Mesenchymal stem cell of the bone marrow (primary cell): Measurements from ENCODE around the gene THRB.

- CAGE, long polyA plus RNA = no peak
Observed at GRCh38 chr3:23943880-23944660, 1.0 kb upstream of the NR1D2 start.

DNA sequence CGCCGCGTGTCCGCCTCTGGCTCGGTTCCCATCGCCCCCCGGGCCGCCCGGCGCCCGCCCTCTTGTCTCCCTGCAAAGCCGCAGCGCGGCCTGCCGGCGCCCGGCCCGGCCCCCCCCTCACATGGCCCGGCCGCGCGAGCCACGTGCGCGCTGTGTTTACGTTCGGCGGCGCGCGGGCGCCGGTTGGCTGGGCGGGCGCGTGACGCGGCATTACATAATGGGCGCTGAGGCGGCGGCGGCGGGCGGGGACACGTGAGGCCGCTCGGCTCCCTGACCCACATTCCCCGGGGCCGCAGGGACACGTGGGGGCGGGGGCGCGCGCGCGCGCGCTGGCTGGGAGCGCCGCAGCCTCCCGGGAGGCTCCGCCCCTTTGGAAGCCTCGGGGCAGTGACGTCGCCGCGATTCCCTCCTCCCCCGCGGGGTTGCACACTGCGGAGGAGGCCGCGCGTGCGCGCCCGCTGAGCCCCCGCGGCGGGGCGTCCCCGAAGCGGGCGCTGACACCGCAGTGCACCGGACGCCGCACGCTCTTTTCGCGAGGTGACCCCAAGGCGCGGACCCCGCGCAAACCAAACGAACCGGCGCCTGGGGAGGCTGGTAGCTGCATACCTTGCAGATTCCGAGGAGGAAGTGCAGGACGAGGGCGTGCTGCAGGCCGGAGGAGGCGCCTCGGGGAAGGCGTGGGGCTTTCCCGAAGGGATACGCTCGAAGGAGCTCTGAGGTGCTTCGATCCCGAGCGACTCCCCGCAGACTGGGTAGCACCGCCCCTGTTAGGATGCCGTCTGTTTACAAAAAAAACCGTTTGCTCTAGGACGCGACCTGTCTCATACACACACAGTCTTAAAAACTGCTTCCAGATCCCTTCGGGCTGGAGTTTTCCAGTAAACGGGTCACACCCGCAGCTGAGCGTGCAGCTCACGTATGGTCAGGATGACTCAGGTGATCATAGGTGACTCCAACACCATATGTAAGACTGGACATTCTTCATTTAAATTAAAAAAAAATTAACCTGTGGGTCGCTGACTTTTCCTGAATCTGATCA is 950 bp downstream of the NR1D2 start:
- CAGE, long polyA plus RNA = no peak

GRCh38 chr3:23981886-23982257 is 36.8 kb downstream of the NR1D2 start:
- CAGE, long polyA plus RNA = no peak

DNA sequence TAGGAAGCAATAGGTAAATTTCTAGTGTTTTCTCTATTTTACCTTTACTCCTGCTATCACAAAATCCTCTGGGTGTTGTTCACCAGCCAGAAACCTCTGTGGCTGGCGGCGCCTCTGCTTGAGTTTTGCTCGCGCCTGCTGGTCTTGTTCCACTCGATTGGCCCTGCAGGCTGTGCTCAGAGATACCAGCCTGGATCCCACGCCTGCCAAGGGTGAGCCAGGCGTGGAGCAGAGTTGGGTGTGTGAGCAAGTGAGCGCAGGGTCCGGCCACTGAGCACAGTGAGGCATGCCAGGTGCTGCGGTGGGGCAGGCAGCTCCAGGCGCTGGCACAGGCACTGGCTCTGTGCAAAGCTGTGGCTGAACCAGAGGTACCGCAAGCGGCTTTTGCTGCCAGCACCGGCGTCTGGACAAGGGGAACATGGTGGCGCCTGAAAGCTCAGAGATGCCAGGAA is 73.6 kb downstream of the NR1D2 start:
- CAGE, long polyA plus RNA = no peak

DNA sequence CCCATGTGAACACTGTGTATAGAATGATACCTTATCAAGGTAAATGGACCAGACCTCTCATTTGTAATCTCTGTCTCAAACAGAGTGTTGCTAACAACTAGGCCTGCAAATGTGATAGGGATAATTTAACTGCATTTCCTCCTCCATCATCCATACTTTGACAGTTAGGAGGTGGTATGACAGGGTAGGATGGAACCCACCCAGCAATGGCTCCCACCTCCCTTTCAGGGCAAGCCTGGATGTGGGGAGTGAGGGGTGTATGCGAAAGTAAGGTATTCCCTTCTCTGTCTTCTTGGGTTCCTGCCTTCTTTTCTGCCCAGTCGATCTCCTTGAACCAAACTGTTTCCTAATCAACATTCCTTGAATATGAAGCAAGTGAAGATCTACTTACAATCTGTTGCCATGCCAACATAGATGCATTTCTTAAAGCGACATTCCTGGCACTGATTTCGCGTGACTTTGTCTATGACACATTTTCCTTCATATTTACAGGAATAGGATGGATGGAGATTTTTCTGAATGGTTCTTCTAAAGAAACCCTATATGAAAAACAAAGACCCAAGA is 201.3 kb downstream of the NR1D2 start:
- CAGE, long polyA plus RNA = no peak

DNA sequence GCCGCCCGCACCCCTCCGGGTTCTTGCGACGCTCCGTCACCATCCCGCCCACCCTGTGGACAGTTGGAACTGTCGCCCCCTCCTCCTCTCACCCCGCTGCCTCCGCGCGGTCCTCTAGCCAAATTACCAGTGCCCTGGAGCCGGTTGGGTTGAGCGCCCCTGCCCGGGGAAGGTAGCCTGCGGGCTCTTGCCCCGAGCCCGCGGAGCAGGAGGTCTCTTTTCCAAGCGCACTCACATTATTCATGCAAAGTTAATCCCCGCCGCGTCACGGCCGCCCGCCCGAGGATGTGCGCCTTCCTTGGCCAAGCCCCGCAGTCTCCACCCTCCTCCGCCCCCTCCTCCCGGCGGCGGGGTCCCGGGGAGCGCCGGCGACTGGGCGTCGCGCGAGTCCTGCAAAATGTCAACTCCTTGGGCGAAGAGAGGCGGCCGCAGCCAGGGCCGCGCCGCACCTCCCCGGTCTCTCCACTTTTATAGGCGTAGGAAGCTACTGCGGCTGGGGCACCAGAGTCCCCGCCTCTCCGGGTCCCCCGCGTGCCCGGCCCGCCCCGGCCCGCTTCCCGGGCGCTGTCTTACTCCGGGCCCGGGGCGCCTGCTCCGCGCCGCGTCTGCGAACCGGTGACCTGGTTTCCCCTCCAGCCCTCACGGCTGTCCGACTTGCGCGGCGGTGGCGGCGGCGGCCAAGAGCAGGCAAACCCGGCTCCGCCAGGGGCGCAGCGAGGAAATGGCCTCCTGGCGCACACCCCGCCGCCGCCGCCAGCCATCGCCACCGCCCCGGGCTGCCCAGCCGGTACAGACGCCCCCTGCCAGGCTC is at the start of gene THRB:
Gene THRB (minus strand): TSS at position 291 of the 811 bp plus-strand sequence.
- CAGE, long polyA plus RNA = no peak

DNA sequence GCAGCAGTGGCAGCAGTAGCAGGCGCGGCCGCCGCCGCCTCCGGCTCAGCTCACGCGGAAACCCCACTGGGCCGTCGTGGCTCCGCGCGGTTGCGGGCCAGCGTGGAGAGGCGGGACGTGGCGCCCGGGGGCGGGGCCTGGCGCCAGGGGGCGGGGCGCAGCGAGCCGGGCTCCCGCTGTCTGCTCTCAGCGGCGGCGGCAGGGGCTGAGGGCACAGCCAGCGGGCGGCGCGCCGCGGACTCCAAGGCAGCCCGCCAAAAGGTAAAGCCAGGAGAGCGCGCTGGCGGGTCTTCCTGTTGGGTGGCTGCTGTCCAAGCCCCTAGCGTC is 334.5 kb upstream of the THRB start:
- CAGE, long polyA plus RNA = no peak

- CAGE, long polyA plus RNA = no peak
Observed at GRCh38 chr3:25539333-25539542, 111.2 kb downstream of the RARB start.

- CAGE, long polyA plus RNA = no peak
Observed at GRCh38 chr3:25665002-25665779, 484 bp upstream of the TOP2B start.

DNA sequence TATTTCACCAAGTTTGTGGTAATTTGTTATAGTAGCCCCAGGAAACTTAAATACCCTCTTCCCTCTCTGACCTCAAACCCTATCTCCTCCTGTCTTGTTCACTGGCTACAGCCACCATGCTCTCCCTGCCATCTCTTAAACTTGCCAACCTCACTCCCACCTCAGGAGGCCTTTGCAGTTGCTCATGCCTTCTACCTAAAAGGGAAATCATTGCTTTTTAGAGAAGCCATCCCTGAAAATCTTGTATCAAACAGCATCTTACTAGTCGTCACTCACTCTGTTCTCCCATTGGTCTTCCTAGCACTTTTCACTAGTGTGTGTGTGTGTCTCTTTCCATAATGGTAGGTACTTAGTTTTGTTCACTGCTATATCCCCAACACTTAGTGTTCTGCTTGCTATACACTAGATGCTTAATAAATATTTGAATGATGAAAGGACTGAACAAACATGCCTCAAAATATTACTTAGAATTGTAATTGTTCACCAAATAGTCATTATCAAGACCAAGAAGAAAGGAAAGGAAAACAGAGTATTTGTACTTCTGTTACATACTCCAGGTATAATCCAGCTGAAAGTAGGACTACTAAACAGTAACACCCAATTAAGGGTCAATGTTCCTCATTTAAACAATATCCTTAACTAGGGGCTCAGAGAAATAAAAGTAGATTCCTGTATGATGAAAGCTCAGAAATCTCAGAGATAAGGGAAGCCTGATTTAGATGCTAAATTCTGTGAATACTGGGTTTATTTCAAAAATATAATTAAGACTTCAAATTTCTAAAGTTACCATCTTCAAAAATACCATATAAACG is 39.8 kb downstream of the NGLY1 start:
- CAGE, long polyA plus RNA = no peak

GRCh38 chr3:25911378-25911969 is 121.6 kb downstream of the OXSM start:
- CAGE, long polyA plus RNA = no peak

DNA sequence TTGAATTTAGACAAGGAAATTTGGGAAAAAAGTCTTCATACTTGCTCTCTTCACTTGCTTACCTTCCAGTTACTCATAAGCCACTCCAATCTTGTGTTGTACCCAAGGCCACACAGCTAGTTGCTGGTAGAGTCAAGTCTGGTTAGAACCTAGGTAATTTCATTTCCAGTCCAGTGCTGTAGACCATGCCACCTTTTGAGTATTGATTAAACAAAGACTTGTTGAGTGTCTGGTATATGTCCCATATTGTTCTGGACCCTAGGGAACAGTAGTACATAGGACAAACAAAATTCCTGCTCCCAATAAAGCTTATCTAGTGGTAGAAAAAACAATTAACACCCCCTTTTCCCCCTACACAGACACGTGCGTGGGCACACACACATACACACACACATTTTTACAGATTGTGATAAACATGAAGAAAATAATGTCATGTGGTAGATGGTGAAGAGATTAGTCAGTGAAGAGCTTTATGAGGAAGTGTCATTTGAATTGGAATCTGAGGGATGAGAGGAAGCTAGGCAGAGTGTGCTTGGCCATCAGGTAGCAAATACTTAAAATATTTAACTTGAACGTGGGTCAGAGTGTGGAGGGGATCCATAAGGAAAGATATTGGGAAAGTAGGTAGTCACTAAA is 2.2 kb downstream of the CMC1 start:
- CAGE, long polyA plus RNA = no peak

GRCh38 chr3:28575814-28576902 is 227.5 kb upstream of the AZI2 start:
- CAGE, long polyA plus RNA = no peak

DNA sequence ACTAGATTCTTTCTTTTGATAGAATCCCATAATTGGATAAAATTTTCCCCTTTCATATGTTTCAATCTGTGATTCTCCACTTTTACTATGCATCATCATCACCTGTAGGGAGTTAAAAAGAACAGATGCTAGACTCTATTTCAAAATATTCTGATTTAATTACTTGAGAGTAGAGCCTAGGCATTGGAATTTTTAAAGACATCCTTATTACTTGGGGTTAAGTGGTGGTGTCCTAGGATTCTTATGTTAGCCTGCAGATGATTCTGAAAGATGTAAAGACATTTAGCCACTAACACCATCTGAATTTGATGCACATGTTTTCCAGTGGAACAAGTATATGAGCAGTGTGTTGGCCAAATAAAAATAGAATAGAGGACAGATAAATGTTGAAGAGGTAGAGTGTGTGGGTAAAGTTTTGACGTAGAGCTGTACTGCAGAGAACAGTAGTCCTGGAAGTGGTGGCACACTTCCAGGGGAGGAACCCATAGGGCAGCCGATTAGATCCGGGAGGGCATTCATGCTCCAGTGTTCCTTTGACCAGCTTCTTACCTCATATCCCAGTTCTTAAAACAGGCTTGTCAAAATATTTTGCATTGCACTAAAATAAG is 429.0 kb upstream of the AZI2 start:
- CAGE, long polyA plus RNA = no peak

- CAGE, long polyA plus RNA = no peak
Observed at GRCh38 chr3:29282004-29282349, 1.1 kb downstream of the RBMS3 start.

DNA sequence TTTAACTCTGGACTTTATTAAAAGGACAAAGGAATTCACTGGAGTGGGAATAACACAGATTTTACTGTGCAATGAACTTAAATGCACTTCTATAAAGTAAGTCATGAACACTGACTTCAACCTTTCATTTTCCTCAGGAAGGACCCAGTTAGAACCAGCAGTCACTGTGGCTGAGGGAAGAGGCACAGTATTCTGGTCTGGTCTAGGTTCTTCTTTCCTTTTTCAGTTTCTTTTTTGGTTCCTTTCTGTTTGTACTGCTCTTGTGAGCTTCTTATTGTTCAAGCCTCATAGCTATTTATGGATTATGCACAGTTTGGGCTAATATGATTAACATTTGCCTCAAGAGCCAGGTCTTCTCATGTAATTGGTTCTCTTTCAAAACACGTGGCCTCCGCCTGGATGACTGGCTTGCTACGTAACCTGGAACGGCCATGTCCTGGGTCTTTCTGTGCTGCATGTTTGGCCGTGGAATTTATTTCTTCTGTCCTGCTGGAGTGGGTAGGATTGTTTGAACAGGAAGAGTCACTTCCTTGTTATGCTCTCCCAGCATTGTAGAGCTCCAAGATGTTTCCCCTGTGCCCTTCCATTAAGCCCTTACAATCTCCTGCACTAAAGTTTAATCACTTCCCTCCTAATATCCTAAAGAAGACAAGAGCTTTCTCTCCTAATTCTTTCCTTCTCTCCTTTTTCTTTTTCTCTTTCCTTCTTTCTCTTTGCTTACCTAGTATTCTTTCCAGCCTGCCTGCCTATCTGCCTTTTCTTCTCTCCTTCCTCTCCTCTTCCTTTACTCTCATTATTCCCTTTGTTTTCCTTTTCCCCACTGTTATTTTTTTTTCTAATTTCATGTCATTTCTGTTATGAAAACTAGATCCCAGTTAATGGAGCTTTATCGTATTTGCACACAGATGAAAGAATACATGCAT is 43.5 kb downstream of the RBMS3 start:
- CAGE, long polyA plus RNA = no peak

DNA sequence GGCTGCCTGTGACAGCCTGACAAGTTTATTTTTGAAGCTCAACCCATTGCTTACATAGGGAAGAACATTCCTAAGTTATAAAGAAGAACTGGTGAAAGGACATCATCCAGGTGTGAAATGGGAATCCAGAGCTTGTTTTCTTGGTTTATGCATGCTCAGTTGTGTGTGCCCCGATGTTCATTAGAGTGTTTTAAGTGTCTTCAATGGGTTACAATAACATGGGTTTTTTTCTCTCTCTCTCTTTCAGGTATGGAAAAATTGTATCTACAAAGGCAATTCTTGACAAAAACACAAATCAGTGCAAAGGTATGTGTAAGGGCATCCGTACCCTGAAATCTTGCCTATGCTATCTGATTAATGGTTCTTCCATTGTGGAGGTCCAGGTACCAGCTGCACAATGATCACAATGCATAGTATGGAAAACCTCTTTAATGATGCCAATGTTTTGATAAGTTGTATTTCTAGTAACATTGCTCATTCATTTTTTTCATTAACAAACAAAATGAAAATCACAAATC is 207.4 kb downstream of the RBMS3 start:
- CAGE, long polyA plus RNA = no peak

DNA sequence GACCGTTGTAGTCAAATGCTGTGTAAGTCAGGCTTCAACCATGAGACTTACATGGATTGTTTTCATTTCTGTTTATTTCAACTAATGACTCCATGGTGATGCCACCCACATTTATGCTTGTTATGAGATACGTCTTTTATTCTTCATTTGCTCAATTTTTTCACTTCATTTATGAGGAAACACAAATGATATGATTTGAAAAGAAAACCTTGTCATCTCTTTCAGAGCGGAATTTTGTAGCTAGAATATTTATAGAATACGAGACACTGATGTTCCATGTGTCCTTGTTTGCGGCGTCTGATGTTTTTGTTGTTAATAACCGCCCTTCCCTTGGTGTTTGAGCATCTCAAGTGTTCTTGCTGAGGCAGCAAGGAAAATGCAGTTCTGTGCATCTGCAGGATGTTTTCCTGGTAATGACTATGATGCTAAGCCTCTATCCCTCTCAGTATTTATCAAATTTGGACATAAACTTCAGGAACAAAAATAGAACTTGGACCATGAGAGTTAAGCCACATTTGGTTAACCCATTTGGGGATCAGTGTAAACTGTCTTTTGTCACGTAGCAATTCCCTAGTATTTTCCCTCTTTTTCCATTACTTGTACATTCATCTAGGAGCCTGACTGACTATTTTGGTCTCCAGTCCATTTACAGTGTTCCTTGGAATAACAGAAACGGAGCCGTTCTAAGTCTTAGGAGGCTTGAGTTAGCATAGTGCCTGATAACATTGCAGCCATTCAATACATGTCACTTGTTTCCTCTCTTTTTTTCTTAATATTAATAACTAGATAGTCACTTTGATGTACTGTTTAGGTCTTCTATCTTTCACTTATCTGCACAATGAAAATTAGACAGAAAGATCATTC is 250.7 kb downstream of the RBMS3 start:
- CAGE, long polyA plus RNA = no peak

- CAGE, long polyA plus RNA = no peak
Observed at GRCh38 chr3:29693800-29694331, 413.0 kb downstream of the RBMS3 start.

DNA sequence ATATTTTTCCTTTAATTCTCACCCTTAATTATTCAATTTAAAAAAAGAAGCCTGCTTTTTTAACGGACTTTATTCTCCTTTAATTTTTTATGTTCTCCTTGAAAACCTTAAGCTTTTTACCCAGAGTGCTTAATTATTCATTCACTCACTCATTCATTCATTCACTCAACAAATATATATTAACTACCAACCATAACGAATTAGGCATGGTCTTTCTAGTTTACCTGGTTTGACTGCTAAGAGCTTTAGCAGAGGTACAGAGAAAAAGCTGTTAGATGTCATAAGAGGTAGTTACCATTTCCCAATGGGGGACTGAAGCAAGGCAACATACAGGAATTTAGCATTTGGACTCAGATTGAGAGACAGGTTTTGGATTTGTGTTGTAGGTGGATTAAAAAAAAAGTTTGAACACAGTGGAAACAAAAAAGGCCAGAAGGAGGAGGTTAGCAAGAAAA is 634.9 kb upstream of the TGFBR2 start:
- CAGE, long polyA plus RNA = no peak